Helper T cell (primary cell): Measurements from ENCODE around the gene TSPO.

- PRO-cap, 2 experiments: no peak in any of the 2 experiments
Measured at GRCh38 chr22:42459721-42460146, 27.5 kb upstream of the NFAM1 start.

DNA sequence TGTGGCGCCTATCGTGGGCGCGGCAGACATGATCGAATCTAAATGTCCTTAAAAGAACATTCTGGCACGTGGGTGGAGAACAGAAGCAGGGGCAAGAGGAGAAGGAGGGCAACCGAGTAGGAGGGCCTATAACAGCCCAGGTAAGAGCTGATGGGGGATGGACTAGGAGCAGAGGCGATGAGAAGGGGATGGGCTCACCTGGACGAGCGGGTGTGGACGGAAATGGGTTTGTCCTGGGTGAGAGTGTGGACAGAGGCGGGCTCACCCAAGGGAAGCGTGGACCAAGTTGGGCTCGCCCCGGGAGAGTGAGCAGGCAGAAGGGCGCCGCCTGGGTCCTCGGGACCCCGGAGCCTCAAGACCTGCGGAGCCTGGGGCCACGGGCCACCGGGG, 387 bp downstream of the RRP7A start:
- PRO-cap, 2 experiments: no peak in any of the 2 experiments

DNA sequence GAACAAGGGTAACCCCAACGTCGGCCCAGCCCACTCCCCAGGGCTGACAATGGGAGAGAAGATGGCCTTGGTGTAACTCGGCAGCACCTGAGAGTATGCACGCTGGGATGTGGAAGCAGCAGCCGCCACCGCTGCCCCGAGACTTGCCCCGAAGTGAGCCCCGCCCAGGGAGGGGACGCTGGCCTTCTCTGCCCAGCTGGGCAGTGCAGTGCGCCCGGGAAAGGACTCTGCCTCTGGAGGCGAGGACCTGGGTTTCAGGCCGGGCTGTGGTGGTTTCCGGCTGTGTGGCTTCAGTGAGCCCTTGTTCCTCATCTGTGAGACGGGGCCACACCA, 8.6 kb upstream of the POLDIP3 start:
- PRO-cap, 2 experiments: no peak in any of the 2 experiments

DNA sequence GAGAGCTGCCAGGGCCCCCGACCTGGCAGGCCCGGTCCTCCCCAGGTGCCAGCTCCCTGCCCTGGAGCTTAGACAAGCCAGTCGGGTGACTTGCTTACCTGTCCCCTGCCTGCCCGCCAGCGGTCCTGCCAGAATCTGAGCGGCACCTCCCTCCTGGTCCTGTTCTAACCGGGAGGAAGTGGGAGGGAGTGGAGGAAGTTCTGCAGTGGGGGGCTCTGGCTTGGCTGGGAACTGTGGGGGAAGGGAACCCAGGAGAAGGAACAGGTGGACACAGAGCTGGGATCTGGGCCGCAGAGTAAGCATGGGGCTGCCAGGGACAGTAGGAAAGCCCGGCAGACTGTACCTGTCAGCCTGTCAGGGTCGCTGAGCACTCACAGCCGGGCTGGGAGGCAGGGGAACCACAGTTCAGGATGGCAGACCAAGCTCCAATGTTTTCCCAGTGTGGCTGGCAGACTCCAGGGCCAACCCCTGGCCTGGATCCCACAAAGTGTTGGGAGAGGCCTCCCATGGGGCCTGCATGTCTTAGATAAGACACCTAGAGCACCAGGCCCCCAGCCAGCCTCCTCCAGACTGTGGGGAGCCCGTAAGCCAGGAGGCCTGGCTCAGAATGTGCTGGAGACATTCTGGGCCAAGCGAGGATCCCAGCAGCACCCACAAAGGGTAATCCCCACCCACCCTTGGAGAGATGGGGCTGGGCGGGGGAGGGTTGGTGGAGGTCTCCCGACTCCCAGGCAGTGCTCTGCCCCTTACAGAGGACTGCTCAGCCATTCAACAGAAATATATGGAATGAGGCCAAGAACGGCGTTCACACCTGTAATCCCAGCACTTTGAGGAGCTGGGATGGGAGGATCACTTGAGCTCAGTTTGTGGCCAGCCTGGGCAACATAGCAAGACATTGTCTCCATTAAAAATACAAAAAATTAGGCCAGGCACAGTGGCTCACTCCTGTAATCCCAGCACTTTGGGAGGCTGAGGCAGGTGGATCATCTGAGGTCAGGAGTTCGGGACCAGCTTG, 2.3 kb downstream of the CYB5R3 start:
- PRO-cap, 2 experiments: no peak in any of the 2 experiments

- PRO-cap, 2 experiments: no peak in any of the 2 experiments
Measured at GRCh38 chr22:42655745-42656193, 6.6 kb upstream of the CYB5R3 start.

- PRO-cap, 2 experiments: no peak in any of the 2 experiments
Measured at GRCh38 chr22:42662573-42662886, 13.3 kb upstream of the CYB5R3 start.

GRCh38 chr22:42721122-42721405, 394 bp upstream of the A4GALT start:
- PRO-cap, 2 experiments: no peak in any of the 2 experiments

DNA sequence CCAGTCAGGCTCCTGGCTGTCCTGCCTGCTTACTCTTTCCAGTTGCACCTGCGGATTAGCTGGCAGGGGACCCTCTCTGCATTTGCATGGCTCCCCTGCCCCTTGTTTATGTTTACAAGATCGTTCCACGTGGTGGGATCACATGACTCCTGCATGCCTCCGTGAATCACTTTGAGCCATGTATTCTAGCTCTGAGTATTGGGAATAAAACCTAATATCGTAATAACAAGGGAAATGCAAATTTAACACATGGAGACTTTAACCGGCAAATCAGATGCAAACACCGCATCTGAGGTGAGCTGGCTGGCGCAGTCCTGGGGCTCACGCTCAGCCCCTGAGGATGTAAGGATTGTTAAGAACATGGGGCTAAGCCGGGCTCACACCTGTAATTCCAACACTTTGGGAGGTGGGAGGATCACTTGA, 36.9 kb upstream of the A4GALT start:
- PRO-cap, 2 experiments: no peak in any of the 2 experiments

GRCh38 chr22:42769825-42770545, 49.3 kb upstream of the A4GALT start:
- PRO-cap, 2 experiments: no peak in any of the 2 experiments

GRCh38 chr22:42773042-42773752, 52.5 kb upstream of the A4GALT start:
- PRO-cap, 2 experiments: no peak in any of the 2 experiments

- PRO-cap, 2 experiments: no peak in any of the 2 experiments
Measured at GRCh38 chr22:42776323-42777494, 56.0 kb upstream of the A4GALT start.

DNA sequence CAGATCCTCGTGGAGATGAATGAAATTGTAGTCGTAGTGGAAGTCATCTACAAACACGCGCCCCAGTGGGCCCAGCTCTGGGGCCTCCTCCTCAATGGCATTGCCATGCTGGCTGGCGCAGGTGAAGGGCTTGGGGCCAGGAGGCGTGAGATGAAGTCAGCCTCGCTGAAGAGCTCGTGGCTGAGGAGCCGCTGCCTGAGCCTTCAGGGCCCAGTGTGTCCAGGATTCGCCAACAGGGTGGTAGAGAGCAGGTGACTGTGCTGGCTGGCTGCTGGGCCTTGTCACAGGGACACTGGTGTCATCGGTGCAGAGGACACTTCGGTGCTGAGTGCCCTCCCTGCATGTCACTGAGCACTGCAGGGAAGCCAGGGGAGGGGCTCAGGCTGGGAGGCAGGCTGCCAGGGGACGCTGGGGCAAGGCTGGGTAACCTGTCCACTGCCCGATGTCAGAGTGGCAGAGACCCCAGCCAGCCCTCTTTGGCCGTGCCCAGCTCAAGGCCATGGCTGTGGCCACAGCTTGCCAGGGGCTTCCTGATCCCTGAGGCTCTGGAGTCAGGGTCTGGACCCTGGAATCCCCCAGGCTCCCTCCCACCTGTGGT, 64.1 kb downstream of the ARFGAP3 start:
- PRO-cap, 2 experiments: no peak in any of the 2 experiments

DNA sequence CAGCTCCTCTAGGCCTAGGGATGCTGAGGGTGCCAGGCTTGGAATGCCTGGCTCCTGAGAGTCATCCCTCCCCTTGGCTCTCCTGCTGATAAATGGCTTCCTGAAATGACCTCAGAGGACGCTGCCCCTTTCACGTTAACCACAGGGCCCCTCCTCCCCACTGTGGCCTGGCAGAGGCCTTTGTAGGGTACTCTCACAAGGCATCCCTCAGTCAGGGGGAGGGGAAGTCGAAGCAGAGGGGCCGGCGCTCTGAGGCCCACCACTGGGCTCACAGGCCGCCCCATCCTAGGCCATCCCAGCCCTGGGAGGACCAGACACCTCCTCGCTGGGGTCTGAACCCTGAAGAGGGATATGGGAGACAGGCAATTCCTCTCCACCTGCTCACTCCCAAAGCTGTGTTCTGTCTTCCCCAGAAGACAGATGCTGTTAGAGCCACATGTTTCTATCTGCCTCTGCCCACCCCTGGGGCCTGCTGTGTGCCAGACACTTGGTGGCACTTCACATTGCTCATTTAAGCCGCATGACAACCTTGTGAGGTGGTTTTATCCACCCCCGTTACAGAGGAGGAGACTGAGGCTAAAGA, 50.9 kb downstream of the ARFGAP3 start:
- PRO-cap, 2 experiments: no peak in any of the 2 experiments

DNA sequence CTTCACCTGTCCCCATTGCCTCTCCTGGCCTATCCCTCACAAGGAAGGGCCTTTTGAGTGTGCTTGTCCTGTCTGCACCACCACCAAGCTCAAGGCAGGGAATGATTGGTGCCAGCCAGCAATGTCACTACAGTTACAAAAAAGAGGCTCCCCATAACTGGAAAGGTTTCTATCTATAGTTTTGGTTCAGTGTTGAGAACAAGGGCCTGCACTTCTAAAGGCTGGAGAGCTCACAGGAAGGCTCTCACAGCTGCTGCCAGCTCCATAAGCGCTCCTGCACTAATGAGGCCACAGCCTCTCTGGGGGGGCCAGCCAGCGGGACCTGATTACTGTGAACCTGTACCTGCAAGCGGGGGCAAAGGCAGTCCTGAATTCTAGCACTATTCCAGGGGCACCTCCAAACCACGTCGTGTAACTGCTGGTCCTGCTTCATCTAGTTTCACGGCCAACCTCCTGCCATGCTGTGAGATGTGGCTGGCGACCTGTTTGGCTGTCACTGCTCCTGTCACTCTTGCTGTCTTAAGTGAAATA, 53.1 kb upstream of the ARFGAP3 start:
- PRO-cap, 2 experiments: no peak in any of the 2 experiments

DNA sequence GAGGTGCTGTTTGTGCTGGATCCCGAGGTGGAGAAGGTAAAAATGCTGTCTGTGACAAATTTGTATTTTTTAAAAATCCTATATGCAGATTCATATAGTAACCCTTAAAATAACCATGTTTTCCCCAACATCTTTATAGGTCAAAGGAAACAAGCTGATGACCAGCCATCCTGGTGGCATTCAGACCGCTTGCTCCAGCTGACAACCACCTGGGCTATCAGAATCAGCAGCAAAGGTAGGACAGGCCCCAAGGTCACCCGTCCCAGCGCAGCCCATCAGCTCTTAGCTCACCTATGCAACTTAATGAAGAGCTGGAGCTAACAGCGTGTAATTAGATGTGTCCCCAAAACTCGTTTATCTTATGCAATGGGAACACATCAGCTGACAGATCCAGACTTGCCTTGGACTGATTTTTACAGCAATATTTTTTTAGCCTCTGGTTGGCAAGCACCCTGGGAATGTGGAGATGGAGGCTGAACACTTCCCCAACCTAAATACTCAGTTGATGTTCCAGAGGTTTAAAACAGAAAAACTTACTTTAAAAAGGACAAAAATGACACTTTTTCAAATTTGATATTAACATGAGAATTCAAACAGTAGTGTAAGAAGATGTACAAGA, 76.0 kb downstream of the PACSIN2 start:
- PRO-cap, 2 experiments: no peak in any of the 2 experiments

- PRO-cap, 2 experiments: no peak in any of the 2 experiments
Measured at GRCh38 chr22:43109806-43110426, 634 bp upstream of the BIK start.

- PRO-cap, 2 experiments: peak in 2 of 2 experiments; most common plus-strand start chr22:43111538 (in 1); most common minus-strand start chr22:43111305 (in 2)
Measured at GRCh38 chr22:43111016-43111835, 676 bp downstream of the BIK start.

DNA sequence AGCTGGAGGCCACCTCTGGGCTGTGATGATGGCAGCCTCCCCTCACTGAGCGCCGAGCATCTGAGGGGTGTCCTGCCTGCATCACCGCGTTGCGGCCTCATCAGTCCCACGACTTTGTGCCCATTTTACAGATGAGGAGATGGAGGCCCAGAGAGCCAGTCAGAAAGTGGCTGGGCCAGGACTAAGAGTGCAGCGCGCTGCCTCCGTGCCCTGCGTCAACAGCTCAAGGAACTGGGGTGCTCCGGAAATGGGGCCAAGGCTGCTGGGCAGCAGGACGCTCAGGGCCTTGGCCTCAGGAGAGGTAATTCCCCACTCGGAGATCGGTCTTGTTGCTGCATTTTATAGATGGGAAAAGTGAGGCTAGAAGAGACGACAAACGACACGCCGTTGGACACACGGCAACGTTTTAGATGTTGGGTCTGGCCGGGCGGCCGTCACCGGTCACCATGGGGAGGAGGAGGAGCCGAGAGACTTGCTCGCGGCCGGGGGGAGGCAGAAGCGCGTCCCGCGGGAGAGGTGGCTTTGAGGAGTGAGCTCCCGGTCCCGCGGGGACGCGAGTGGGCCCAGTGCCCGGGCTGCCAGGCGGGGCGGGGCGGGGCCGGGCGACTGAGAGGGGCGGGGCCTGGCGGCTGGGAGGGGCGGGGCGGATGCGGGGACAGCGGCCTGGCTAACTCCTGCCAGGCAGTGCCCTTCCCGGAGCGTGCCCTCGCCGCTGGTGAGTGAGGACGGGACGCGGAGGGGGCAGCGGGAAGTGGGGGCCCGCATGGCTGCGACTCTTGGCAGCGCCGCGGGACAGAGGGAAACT, at the start of gene TSPO:
TSPO (plus strand) TSS at position 670 of the 805 bp plus-strand sequence.
- PRO-cap, 2 experiments: peak in 2 of 2 experiments; most common plus-strand start position 634 of the sequence (in 1); most common minus-strand start position 531 of the sequence (in 1)

DNA sequence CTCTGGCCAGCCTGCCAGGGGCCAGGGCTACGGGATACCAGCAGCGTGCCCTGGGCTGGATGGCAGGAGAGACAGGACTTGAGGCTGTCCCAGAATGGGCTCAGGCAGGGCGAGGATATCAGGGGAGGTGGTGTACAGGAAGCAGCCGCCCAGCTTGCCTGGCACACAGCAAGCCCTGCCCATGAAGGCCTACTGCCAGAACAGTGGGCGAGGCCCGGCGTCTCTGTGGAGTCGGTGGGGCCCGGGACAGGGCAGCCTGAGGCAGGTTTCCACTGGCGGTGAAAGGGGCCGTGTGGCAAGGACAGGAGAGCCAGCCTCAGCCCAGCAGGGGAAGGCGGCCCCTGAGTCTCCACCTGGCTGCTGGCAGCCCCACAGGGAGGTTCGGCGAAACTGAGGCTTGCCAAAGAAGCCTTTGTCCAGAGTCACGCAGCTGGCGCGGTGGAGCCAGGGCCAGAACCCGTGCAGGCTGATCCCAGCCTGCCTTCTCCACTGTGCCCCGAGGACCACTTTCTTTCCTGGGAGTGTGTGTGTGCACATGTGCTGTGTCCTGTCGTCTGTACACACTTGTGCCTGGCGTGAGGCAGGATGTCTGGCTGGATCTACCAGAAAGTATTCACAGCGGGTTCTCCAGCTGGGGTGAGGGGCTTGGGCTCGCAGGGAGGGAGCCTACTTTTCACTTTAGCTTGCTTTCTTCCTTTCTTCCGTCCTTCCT, 1.1 kb downstream of the TSPO start:
- PRO-cap, 2 experiments: peak in 2 of 2 experiments; most common plus-strand start position 226 of the sequence (in 2); most common minus-strand start position 96 of the sequence (in 1)

DNA sequence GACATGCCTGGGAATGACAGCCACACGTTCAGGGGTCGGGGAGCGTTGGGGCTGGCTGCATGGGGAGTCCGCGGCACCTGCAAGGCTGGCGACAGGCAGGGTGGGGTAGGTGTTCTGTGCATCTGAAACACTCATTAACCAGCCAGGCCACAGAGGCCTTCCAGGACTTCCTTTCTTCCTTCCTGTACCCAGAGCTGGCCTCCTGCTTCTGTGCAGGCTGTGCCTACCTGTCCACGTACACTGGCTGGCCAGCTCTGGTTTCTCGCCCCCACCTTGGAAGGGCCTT, 16.0 kb downstream of the TTLL12 start:
- PRO-cap, 2 experiments: no peak in any of the 2 experiments